ENCODE measurements around a stretch of chr15.

DNA sequence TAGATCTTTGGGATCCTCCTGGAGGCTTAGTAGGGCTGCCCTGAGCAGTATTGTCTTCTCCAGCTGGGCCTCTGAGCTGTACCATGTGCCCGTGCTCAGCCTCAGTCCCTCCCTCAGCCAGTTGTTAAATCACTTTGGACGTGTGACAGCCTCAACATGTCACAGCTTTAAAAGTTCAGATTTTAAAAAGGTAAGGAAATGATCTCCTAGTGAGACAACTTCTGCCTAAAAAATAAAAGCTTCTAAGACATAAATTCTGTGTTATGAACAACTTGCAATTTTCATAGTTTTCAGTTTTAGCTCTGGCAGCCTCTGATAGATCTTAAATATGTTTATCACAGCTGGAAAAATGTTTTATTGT is 35.6 kb downstream of the IGF1R start:
- PRO-cap, 3 experiments = peak in 1 of 3 experiments; most common minus-strand start position 73 of the sequence (in 1)
- RAMPAGE, long total RNA, 4 experiments = no peak in any of the 4 experiments
- RRBS = no CpG with 5 or more reads among the region's 2 CpGs

DNA sequence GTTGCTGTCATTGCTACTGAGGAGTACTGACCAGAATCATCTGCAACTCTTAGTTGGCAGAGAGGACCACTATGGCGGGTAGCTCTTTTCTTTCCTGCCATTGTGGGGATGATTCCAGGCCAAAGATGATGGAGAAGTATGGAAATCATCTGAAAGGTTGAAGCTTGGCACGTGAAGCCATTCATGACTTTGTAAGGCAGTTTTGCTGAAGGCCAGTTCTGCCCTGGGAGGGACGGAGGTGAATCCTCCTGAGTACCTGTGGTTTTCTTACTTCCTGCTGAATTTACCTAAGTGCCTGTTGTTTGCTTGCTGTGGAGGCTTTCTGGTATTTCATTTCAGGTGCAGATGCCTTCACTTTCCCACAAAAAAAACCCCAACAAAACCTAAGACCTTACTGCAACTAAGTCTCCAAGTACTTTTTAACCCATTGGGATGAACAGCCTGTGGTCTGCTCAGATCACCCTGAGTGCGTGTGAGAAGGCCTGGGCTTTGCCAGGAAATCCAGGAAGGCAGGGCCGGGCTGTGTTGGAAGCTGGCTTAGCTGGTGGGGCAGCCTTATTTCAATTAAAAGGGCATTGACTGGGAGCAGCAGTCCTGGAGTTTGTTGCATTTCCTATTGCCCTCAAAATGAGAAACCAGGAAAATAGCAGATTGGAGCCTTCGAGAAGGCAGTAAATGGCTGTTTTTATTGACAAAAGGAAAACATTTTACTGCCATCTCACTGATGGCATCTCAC is 65.2 kb downstream of the IGF1R start:
- PRO-cap, 3 experiments = no peak in any of the 3 experiments
- RAMPAGE, long total RNA, 4 experiments = no peak in any of the 4 experiments
- RRBS = no CpG with 5 or more reads among the region's 6 CpGs

- PRO-cap, 3 experiments = no peak in any of the 3 experiments
- RAMPAGE, long total RNA, 4 experiments = no peak in any of the 4 experiments
- RRBS = no CpG with 5 or more reads among the region's 10 CpGs
These were observed 65.8 kb downstream of the IGF1R start for GRCh38 chr15:98714148-98714618.

GRCh38 chr15:98753934-98755115 is 106.0 kb downstream of the IGF1R start:
- PRO-cap, 3 experiments = no peak in any of the 3 experiments
- RAMPAGE, long total RNA, 4 experiments = no peak in any of the 4 experiments
- RRBS = no CpG with 5 or more reads among the region's 12 CpGs

DNA sequence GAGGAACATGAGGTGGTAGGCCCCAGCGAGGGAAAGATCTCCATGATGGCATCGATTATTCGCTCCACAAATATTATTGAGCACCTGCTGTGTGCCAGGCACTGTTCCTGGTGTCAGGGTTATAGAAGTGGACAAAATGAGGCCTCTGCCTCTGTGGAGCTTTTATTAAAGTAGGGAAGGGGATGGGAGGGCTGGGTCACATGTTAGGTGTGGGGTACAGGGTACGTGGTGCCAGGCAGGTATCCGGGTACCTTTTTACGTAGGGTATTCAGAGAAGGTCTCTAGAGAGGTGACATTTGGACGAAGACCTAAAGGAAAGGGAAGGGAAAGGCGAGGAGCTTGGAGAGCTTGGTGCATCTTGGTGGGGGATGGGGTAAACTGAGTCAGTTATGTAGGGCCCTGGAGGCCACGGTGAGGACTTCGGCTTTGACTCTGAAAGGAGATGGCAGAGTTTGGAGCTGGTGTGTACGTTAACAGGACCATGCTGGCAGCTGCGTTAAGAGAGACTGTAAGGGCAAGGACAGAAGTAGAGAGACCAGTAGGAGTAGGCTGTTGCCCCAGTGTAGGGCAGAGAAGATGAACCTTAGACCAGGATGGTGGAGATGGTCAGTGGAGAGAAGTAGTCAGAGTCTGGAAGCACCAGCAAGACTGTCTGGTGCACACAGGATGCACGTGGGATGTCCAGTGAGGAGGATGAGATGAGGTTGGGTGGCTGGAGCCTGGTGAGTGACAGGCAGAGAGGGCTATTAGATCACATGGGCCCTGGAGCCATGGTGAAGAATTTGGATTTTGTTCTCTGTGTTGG is 149.9 kb downstream of the IGF1R start:
- PRO-cap, 3 experiments = no peak in any of the 3 experiments
- RAMPAGE, long total RNA, 4 experiments = no peak in any of the 4 experiments
- RRBS = no CpG with 5 or more reads among the region's 13 CpGs

DNA sequence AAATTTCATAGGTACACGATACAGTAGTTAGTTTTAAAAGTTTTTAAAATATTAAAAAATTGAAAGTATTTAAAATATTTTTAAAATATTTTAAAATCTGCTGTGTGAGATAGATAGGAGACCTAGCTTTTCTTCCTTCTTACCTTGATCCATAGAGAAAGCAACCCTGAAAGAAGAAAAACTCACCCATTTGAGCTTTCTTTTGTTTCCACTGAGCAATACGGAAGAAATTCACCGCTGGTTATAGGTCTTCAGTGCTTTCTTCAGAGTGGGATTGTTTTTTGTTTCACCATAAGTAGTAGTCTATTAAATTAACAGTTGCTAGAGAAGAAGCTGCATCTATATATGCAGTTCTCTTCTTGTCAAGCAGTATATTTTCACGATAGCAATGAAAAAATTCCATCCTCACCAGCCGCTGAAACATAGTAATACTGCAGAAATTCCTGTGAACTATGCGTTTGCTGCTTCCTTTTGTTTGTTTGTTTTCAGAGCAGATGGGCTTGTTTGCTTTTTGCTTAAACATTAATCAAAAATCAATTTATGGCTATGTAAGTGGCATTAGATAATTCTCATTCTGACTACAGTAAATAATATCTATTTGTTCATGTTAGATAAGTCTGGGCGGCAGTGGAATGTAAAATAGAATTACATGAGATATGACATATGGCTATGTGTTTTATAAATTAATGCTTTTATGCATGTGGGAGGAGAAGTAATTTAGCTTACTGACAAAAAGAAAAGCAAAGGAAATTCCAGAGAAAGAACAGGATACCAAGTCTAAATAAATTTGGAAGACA is 163.9 kb downstream of the PGPEP1L start:
- PRO-cap, 3 experiments = no peak in any of the 3 experiments
- RAMPAGE, long total RNA, 4 experiments = no peak in any of the 4 experiments
- RRBS = no CpG with 5 or more reads among the region's 7 CpGs

DNA sequence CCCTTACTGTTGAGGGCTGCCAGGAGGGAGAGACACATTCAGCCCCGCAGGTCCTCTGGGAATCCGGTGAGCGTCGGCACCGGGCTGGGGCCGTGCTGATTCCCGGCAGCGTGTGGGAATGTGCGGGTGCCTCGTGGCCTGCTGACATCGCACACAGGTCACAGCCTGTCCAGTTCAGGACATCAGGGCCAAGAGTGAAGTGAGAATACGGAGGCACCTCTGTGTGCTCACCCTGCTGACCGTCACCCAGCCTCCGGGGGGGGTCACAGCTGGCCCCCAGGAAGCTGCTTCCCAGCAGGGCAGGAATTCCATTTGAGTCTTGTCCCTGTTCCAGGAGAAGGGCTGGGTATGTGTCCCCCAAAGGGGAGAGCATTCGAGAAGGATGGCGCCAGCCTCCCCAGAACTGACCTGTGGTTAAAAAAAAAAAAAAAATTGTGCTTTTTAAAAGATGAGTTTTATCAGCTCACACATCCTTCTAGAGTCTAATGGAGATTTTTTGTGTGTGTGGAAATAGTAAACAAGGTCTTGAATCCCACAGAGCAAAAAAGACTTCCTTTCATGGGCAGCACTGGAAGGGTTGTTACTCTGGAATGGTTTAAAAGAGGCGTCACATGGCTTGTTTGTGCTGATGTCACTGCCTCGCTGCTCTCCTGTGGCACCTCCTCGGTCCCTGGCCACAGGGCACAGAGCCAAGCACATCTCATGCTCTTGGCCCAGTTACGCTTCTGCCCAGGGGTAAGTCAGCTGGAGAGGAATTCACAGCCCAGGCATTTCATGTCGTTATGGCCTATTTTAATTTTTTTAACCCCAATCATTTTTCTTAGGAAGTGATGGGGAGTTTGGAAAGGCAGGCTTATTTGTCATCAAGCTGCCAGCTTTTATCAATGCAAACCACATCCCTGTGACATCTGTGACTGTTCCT is 53.4 kb downstream of the PGPEP1L start:
- PRO-cap, 3 experiments = peak in 1 of 3 experiments; most common plus-strand start position 732 of the sequence (in 1); most common minus-strand start position 582 of the sequence (in 1)
- RAMPAGE, long total RNA, 4 experiments = no peak in any of the 4 experiments
- RRBS = no CpG with 5 or more reads among the region's 21 CpGs

DNA sequence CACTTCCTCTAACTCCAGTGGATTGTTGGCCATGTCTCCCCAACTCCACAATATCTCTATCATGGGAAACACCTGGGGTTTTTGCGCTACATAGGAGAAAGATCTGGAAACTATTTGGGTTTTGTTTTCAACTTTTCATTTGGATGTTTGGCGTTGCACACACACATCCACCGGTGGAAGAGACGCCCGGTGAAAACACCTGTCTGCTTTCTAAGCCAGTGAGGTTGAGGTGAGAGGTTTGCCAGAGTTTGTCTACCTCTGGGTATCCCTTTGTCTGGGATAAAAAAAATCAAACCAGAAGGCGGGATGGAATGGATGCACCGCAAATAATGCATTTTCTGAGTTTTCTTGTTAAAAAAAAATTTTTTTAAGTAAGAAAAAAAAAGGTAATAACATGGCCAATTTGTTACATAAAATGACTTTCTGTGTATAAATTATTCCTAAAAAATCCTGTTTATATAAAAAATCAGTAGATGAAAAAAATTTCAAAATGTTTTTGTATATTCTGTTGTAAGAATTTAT is 43.7 kb downstream of the PGPEP1L start:
- PRO-cap, 3 experiments = no peak in any of the 3 experiments
- RAMPAGE, long total RNA, 4 experiments = no peak in any of the 4 experiments
- RRBS = no CpG with 5 or more reads among the region's 7 CpGs

GRCh38 chr15:99120265-99120754 is 15.4 kb downstream of the SYNM start:
- PRO-cap, 3 experiments = no peak in any of the 3 experiments
- RAMPAGE, long total RNA, 4 experiments = no peak in any of the 4 experiments
- RRBS = no CpG with 5 or more reads among the region's 8 CpGs

- PRO-cap, 3 experiments = no peak in any of the 3 experiments
- RAMPAGE, long total RNA, 4 experiments = no peak in any of the 4 experiments
- RRBS = no CpG with 5 or more reads among the region's 1 CpG
These were observed 69.2 kb downstream of the TTC23 start for GRCh38 chr15:99180189-99180592.

- PRO-cap, 3 experiments = no peak in any of the 3 experiments
- RAMPAGE, long total RNA, 4 experiments = no peak in any of the 4 experiments
- RRBS = no CpG with 5 or more reads among the region's 16 CpGs
These were observed 140.0 kb upstream of the MEF2A start for GRCh38 chr15:99425750-99426191.

- PRO-cap, 3 experiments = no peak in any of the 3 experiments
- RAMPAGE, long total RNA, 4 experiments = no peak in any of the 4 experiments
- RRBS = 86% methylated on average over 5 of the region's 13 CpGs
These were observed 128.0 kb upstream of the MEF2A start for GRCh38 chr15:99437798-99438235.

GRCh38 chr15:99438584-99439141 is 127.1 kb upstream of the MEF2A start:
- PRO-cap, 3 experiments = no peak in any of the 3 experiments
- RAMPAGE, long total RNA, 4 experiments = no peak in any of the 4 experiments
- RRBS = no CpG with 5 or more reads among the region's 13 CpGs

- PRO-cap, 3 experiments = peak in 2 of 3 experiments; most common plus-strand start chr15:99476719 (in 1); most common minus-strand start chr15:99476574 (in 1)
- RAMPAGE, long total RNA, 4 experiments = no peak in any of the 4 experiments
- RRBS = no CpG with 5 or more reads among the region's 17 CpGs
These were observed 89.2 kb upstream of the MEF2A start for GRCh38 chr15:99476460-99477073.

DNA sequence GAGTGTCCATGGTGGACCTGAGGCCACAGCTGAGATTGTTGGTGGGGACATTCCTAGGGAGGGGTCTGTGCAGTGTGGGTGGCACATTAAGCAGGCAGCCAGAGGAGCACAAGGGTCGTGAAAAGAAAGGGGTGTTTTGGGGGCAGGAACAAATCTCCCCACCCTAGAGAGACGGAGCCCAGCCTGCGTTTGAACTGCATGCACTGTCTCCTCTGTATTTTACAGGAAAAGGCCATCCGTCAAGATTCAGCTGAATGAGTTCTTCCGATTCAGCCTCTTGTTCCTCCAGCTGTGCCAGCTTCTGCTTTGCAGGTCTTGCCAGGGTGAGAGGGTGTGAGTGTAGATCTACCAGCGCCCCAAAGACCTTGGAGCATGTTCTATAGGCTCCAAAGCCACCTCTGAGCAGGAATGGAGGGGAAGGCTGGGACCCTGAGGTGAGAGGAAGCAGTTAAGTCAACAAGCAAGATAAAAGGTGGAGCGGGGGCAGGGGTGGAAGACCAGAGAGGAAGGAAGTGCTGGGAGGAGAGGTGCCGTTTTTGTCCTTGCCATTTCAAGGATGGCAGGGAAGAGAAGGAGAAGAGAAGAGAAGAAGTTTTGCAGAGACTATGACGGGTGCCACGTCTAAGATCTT is 80.3 kb upstream of the MEF2A start:
- PRO-cap, 3 experiments = peak in 1 of 3 experiments; most common plus-strand start position 326 of the sequence (in 1); most common minus-strand start position 221 of the sequence (in 1)
- RAMPAGE, long total RNA, 4 experiments = no peak in any of the 4 experiments
- RRBS = no CpG with 5 or more reads among the region's 10 CpGs

GRCh38 chr15:99546713-99547144 is 19.1 kb upstream of the MEF2A start:
- PRO-cap, 3 experiments = no peak in any of the 3 experiments
- RAMPAGE, long total RNA, 4 experiments = no peak in any of the 4 experiments
- RRBS = no CpG with 5 or more reads among the region's 3 CpGs

DNA sequence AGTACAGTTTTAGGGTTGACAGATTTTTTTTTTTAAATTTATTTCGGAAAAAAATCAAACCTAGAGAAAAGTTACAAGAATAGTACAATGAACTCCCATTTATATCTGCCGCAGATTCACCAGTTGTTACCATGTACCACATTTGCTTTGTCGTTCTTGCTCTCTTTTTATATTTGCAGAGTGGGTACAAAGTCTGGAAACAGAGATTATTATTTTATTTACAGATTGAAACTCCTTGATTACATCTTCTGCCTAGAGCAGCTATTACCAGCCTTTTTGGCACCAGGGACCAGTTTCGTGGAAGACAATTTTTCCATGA is 8.2 kb downstream of the MEF2A start:
- PRO-cap, 3 experiments = no peak in any of the 3 experiments
- RAMPAGE, long total RNA, 4 experiments = no peak in any of the 4 experiments
- RRBS = no CpG with 5 or more reads among the region's 4 CpGs

GRCh38 chr15:99705605-99705895 is 27.7 kb downstream of the LYSMD4 start:
- PRO-cap, 3 experiments = peak in 1 of 3 experiments; most common plus-strand start chr15:99705843 (in 1)
- RAMPAGE, long total RNA, 4 experiments = no peak in any of the 4 experiments
- RRBS = no CpG with 5 or more reads among the region's 2 CpGs

GRCh38 chr15:99926059-99926491 is 192.8 kb upstream of the LYSMD4 start:
- PRO-cap, 3 experiments = peak in 1 of 3 experiments; most common minus-strand start chr15:99926353 (in 1)
- RAMPAGE, long total RNA, 4 experiments = no peak in any of the 4 experiments
- RRBS = no CpG with 5 or more reads among the region's 30 CpGs

GRCh38 chr15:100021612-100021962 is 288.4 kb upstream of the LYSMD4 start:
- PRO-cap, 3 experiments = no peak in any of the 3 experiments
- RAMPAGE, long total RNA, 4 experiments = no peak in any of the 4 experiments
- RRBS = no CpG with 5 or more reads among the region's 7 CpGs